Cardiac fibroblast (primary cell): ENCODE data around the gene CPE.

GRCh38 chr4:165328841-165329660, 1.6 kb downstream of the MSMO1 start:
- RRBS = no CpG with 5 or more reads among the region's 6 CpGs

GRCh38 chr4:165342627-165343138, 15.2 kb downstream of the MSMO1 start:
- RRBS = no CpG with 5 or more reads among the region's 3 CpGs

DNA sequence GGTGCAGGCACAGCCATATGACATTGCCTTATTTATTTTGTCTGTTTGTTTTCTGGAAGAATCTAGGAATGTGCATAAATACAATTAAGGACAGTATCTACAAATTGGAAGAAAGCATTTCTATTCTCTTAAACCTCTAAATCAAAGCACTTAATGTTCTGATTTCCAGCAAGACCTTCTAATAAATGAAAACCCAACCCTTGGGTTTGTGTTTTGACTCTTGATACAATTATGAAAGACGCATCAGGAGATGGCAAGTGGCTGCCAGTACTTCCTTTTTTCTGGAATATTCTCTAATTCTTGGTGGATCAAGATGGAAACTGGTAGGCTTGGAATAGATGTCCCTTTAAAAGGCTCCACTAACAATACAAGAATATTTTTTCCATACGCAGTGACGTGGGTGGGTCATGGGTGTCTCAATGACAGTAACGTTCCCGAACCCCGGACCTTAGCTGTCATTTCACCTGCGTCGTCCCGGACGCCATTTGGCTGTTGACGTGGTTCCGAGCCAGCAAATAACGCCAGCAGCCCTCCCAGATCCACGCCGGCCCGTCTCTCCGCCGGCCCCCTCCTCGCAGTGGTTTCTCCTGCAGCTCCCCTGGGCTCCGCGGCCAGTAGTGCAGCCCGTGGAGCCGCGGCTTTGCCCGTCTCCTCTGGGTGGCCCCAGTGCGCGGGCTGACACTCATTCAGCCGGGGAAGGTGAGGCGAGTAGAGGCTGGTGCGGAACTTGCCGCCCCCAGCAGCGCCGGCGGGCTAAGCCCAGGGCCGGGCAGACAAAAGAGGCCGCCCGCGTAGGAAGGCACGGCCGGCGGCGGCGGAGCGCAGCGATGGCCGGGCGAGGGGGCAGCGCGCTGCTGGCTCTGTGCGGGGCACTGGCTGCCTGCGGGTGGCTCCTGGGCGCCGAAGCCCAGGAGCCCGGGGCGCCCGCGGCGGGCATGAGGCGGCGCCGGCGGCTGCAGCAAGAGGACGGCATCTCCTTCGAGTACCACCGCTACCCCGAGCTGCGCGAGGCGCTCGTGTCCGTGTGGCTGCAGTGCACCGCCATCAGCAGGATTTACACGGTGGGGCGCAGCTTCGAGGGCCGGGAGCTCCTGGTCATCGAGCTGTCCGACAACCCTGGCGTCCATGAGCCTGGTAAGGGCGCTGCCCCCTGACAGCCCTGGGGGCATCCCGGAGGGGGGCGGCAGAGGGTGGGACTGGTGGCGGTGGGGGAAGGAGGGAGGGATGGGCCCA, at the start of gene CPE:
TSS of gene CPE (plus strand) at position 614 of the 1,233 bp plus-strand sequence.
- RRBS = 3% methylated on average over 33 of the region's 83 CpGs

DNA sequence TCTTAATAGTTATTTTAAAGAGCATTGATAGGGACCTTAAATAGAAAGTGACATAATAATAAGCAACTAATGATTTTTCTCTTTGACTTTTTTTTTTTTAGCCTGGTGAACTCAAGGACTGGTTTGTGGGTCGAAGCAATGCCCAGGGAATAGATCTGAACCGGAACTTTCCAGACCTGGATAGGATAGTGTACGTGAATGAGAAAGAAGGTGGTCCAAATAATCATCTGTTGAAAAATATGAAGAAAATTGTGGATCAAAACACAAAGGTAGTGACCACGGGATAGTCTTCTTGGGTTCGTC, 88.7 kb downstream of the CPE start:
- RRBS = no CpG with 5 or more reads among the region's 5 CpGs

GRCh38 chr4:166522123-166522354, 649.0 kb downstream of the TLL1 start:
- RRBS = no CpG with 5 or more reads among the region's 4 CpGs

DNA sequence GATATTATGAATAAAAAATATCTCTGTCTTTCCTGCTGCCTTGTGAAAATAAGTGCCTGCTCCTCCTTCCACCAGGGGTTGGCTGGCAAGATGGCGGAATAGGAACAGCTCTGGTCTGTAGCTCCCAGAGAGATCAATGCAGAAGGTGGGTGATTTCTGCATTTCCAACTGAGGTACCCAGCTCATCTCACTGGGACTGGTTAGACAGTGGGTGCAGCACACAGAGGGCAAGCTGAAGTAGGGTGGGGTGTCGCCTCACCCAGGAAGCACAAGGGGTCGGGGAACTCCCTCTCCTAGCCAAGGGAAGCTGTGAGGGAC, 142.4 kb downstream of the SPOCK3 start:
- RRBS = no CpG with 5 or more reads among the region's 3 CpGs

DNA sequence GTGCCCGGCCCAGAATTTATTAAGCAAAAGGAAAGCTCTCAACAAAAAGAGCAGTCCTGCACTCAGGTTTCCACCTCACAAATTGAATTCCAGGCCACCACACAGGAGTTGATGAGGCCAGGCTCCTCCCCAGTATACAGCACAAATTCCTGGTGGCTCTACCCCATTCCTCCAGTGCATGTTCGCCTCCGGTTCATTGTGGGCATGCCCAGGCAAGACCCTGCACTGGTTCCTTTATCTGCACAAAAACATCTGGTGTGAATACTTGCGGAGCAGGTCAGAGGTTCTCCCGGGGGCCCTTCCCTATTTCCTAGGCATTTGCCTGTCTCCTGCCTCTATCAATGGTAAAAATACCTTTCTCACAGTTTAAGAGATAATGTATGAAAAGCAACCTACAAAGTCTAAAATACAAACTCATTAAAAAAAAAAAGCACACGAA, 195.2 kb upstream of the ANXA10 start:
- RRBS = 0% methylated on average over 1 of the region's 6 CpGs

- RRBS = no CpG with 5 or more reads among the region's 2 CpGs
These were observed 999 bp upstream of the DDX60 start for GRCh38 chr4:168319541-168319961.

DNA sequence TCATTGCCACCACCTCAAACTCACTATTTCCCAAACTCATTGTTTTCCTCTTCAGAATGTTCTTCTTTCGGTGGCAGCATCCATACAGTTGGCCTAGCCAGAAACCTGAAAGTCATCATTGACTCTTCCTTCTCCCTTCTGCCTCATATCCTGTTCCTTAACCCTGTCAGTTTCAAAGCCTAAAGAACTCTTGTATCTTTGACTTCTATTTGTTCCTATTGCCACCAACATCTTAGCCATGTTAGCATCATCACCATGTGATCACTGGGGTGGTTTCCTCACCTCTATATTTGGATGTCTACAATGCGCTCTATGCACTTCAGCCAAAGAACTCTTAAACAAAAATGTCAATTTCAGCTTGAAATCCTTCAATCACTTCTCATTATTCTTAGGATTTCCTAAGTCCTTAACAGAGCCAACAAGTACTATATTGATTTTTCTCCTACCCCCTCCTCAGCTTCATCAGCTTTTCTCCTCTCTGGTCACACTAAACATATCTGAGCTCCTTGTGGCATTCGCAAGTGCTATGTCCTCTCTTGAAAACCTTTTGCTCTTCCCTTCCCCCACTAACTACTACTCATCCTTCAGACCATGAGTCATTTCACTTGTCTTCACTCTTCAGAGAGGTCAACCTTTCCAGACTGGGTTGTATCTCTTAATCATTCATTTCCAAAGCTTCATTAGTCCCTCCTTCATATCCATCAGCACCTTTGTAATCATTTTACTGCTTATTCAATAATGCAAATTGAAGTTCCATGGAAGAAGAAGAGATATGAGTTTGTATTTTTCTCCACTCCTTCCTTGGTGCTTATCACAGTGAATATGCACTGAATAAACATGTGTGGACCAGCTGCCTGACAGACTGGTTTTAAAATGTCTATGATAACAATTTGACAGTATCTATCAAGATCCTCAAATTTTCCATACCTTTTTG, 28.7 kb downstream of the DDX60L start:
- RRBS = no CpG with 5 or more reads among the region's 3 CpGs

GRCh38 chr4:168480951-168481431, 699 bp upstream of the DDX60L start:
- RRBS = no CpG with 5 or more reads among the region's 7 CpGs

GRCh38 chr4:168487390-168487986, 7.2 kb upstream of the DDX60L start:
- RRBS = no CpG with 5 or more reads among the region's 7 CpGs

GRCh38 chr4:168488945-168489232, 8.0 kb upstream of the PALLD start:
- RRBS = no CpG with 5 or more reads among the region's 3 CpGs

- RRBS = no CpG with 5 or more reads among the region's 5 CpGs
These were observed 72.2 kb downstream of the PALLD start for GRCh38 chr4:168568989-168569435.

GRCh38 chr4:168633457-168633959, 136.7 kb downstream of the PALLD start:
- RRBS = no CpG with 5 or more reads among the region's 1 CpG

DNA sequence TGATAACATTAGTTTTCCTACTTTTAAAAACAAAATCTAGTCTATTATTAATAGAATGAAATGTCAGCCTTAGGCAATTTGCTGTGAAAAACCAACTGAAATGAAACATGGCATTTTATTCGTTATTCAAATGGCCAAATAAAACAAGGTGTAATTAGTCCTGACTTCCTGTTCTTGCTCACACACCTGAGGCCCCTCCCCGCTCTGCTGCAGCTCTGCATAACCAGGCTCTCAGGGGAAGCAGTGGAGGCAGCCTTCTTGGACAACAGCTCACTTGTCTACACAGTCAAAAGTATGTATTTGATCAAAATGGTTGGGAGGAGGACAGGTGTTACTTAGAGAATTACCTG, 157.6 kb downstream of the PALLD start:
- RRBS = no CpG with 5 or more reads among the region's 2 CpGs

- RRBS = no CpG with 5 or more reads among the region's 3 CpGs
These were observed 226.0 kb downstream of the CBR4 start for GRCh38 chr4:168784042-168784479.

GRCh38 chr4:168815996-168816327, 194.1 kb downstream of the CBR4 start:
- RRBS = no CpG with 5 or more reads among the region's 4 CpGs

DNA sequence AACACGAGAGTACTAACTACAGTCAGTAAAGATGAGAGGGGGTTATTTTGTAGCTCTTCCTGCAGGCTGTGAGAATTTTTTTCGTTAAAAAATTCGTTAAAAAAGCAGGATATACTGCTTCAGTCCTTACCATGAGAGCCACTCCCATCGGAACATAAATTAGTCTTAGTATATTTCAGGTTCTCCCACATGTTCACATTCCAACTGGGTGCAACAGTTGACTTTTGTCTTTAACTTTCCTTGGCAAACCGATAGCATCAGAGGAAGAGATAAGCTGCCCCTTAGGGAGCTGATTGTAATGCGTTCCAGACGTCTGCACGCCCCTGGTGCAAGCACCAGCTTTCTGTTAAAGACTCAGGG, 161.1 kb downstream of the CBR4 start:
- RRBS = no CpG with 5 or more reads among the region's 8 CpGs

- RRBS = no CpG with 5 or more reads among the region's 4 CpGs
These were observed 160.0 kb downstream of the CBR4 start for GRCh38 chr4:168850061-168850425.